Cerebral cortex (tissue), 2 donors: ENCODE measurements around a stretch of chr1.

GRCh38 chr1:28748271-28748811 is 11.6 kb downstream of the YTHDF2 start:
- PRO-cap, 2 experiments: no peak in any of the 2 experiments

GRCh38 chr1:28773097-28773768 is 36.5 kb downstream of the YTHDF2 start:
- PRO-cap, 2 experiments: no peak in any of the 2 experiments

DNA sequence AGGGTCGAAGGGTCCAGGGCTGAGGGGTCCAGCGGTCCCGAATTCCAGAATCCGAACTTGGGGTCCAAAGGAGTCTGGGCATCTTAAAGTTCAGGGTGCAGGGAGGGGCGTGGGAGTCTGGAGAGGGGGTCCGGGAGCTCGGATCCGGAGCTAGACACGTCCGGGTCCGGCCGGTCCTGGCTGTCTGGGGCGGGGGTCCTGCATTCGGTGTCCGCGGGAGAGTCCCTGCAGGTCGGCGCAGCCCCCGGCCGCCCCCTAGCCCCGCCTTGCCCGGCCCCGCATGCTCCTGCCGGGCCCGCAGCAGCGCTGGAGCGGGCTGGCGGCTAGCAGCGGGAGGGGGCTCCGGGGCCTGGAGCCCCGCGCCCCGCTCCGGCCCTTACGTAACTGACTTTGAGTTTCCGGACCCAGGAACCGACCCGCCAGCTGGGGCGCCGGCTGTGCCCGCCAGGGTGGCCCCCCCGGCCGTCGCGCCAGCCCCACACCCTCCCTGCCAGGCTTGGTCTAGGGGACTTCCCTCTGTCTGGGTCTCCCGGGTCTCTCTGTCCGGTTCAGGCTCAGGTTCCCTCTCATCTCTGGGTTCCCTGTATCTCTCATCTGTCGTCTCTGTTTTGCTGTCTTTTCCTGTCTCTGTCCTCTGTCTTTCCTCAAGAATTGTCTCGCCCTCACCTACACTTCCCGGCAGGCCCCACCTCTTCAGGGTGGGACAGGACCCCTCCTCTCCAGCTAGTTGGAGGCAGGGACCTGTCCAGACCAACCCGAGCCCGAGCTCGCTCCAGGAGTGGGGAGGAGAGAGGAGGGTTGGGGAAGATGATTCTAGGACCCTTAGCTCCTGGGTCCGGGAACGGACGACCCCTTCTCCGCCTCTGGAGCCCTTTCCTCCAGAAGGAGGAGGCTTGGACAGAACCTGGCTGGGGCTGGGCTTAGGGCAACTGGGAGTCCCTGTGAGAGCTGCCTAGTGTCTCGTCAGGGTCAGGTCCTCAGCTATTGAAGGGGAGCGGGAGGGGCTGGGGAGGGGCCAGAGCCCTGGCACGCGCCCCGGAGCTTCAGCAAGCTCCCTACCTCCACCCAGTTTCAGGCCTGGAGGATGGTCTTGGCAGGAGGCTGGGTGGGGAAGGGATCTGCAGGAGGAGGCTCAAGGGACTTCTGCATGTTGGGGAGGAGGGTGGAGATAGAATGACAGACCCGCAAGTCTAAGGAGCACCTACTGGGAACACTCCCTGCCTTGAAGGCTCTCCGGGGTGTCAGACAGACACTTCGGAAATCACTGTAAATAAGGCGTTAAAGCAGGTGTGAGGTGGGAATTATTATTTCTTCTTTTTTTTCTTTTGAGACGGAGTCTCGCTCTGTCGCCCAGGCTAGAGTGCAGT is 26.6 kb upstream of the EPB41 start:
- PRO-cap, 2 experiments: peak in 1 of 2 experiments; most common minus-strand start position 392 of the sequence (in 1)

- PRO-cap, 2 experiments: no peak in any of the 2 experiments
These were observed 12.5 kb downstream of the EPB41 start for GRCh38 chr1:28926826-28927213.

DNA sequence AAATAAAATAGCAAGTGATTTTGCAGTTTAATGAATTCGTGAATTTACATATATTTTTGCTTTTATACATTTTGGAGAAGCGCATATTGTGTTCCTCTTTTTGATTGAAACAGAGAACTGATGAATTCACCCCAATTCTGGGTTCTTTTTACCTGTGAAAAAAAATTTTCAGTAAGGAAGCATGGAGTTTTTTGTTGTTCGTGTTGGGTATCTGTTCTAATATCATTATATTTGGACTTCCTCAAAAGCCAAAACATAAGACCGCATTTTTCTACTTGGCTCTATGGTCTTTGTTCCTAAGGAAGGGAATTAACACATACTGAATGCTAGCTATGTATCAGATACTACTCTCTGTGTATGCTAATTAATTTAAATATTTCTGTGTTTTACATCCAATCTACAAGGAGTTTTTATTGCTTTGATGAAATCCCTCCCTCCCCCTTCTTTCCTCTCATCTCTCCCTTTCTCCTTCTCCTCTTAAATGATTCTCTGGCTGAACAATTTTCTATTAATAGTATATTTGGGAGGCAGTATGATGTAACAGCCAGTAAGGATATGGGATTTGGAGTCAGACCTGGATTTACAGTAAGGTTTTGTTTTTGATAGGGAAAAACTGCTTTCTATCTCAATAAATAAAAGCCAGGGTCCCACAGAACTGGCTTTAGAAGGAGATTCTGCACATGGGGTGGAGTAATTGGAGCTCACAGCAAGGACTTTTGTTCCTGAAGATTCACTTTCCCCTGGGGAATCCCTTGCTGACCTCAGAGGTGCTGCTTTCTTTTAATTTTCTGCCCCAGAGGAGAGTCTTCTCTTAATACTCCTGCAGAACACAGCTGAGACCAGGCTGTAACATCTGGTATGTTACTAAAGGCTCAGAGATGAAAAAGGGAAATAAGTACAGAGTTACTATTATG is 13.1 kb downstream of the EPB41 start:
- PRO-cap, 2 experiments: no peak in any of the 2 experiments

GRCh38 chr1:28983659-28984484 is 69.5 kb downstream of the EPB41 start:
- PRO-cap, 2 experiments: no peak in any of the 2 experiments

- PRO-cap, 2 experiments: no peak in any of the 2 experiments
These were observed 17.8 kb downstream of the TMEM200B start for GRCh38 chr1:29105850-29106441.

DNA sequence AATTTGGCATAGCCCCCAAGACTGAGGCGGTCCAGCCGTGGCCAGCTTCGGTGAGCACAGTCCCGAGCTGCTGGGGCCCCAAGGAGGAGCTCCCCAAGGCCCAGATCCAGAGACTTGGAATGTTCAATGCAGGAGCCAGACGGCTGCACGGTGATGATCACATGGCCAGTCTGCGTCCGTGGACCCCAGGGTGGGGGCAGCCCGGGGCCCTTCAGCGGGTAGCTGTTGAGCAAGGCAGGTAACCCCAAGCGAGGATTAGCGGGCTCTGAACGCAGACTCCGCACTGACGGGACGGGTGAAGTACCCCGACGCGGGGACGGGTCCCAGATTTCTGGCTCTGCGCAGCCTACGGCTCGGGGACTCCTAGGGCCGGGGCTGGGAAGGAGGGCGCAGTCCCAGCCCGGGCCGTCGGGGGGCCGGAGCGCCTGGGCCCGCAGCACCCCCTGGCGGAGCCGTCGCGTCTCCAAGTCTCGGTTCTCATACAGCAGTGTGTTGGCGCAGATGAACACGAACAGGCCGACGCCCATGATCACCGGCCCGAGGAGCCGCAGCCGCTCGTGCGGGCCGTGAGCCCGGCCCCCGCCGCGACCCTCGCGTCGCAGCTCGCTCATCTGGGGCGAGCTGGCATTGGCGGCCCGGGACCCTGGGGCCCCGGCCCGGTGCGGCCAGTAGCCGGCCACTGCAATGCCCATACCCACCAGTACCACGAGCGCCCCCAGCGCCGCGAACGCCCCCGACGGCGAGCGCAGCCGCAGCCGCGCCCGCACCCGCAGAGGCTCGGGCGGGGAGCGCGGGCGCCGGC is 2.6 kb downstream of the TMEM200B start:
- PRO-cap, 2 experiments: peak in 1 of 2 experiments; most common plus-strand start position 772 of the sequence (in 1)

- PRO-cap, 2 experiments: no peak in any of the 2 experiments
These were observed 901 bp downstream of the TMEM200B start for GRCh38 chr1:29122596-29123407.

- PRO-cap, 2 experiments: peak in 1 of 2 experiments; most common plus-strand start chr1:29124947 (in 1); most common minus-strand start chr1:29124635 (in 1)
These were observed 767 bp upstream of the TMEM200B start for GRCh38 chr1:29124237-29125103.

DNA sequence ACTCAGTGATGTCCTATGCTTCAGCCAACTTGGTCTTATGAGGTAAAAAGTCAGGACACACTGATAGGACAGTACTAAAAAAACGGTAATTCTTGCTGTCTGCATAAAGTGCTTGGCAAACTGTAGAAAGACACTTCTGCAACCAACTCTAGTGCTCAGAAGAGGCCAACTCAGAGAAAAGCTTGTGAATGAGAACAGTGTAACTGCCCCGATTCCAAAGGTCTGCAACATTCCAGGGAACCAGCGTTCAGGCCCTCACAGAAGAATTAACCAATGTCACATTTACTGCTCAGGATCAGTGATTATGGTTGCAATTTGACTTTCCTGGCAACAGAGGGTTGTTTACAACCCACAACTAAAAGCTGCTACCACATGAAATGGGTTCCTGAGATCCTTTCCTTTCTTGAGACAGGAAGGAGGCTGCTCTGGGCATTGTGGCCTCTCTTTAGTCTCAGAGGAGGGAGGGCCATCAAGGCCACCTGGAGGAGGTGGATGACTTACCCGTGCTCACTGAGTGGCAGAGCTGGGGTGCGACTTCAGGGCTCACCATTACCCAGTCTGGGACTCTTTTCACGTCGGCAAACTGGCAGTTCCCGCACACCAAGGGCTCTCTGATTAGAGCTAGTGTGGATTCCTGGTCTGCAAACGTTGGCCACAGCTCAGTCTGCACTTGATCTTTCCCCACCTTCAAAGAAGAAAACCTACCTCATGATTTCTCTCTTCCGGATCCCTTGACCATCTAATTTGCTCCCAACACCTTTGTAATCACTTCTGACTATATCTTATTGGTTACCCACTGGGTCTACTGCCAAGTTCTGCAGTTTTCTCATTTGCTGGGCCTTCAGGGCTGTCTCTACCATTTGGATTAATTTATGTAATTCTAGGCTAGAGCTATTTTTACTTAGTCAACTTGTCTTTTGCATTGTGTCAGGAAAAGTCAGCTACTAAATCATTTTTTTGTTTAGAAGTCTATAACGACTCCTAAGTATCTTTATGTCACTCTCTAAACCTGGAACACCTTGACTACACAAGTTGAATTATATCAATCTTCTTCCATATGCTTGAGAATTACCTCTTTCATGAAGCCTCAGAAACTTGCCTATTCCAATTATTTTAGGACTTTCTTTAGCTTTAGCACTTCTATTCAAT is 15.1 kb downstream of the SRSF4 start:
- PRO-cap, 2 experiments: no peak in any of the 2 experiments

GRCh38 chr1:29550042-29550638 is 313.8 kb downstream of the PTPRU start:
- PRO-cap, 2 experiments: no peak in any of the 2 experiments

DNA sequence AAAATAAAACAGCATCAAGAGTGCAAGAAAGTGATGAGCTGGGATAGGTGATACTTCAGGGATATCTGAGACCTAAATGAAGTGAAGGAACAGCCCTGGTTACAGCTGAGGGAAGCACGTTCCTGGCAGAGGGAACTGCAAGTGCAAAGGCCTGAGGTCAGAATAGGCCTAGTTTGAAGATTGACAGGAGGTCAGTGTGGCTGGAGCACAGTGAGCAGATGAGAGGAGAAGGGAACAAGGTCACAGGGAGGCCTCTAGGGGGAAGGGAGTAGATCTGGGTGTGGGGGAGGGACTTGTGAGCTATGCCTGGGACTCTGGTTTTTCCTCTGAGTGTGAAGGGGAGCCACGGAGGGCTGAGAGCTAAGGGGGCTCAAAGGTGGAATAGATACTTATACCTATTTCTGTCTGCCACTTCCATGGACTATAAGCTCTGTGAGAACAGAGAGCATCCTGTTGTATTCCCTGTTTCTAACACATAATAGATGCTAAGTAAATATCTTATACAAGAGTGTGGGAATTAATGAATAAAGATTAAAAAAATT is 736.4 kb downstream of the MATN1 start:
- PRO-cap, 2 experiments: no peak in any of the 2 experiments

GRCh38 chr1:30663510-30664026 is 59.8 kb downstream of the MATN1 start:
- PRO-cap, 2 experiments: no peak in any of the 2 experiments

- PRO-cap, 2 experiments: no peak in any of the 2 experiments
These were observed 6.1 kb upstream of the MATN1 start for GRCh38 chr1:30729363-30730026.

GRCh38 chr1:30738789-30739114 is 15.4 kb upstream of the MATN1 start:
- PRO-cap, 2 experiments: no peak in any of the 2 experiments

DNA sequence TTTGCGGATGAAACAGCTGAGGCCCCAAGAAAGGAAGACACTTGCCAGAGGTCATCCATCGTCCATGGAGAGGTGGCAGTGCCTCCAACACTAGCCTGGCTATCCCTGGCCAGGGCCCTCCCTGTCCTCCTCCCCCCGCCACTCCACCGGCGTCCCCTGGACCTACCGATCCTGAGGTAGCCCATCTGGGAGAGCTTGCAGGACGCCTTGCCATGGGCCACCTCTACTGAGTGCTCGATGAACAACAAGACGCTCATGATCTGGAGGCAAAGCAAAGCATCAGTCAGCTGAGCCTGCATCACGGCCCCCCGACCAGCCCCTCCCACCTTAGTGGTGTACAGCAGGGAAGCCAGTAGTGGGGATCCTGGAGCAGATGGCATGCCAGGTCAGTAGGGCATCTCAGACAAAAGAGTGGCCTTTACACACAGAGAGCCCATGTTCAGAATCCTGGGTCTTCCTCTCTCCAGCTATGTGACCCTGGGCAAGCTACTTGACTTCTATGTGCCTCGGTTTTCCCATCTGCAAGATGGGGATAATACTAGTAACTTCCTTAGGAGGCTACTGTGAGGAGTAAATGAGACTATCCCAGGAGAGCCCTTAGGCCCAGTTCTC is 15.2 kb downstream of the LAPTM5 start:
- PRO-cap, 2 experiments: no peak in any of the 2 experiments

DNA sequence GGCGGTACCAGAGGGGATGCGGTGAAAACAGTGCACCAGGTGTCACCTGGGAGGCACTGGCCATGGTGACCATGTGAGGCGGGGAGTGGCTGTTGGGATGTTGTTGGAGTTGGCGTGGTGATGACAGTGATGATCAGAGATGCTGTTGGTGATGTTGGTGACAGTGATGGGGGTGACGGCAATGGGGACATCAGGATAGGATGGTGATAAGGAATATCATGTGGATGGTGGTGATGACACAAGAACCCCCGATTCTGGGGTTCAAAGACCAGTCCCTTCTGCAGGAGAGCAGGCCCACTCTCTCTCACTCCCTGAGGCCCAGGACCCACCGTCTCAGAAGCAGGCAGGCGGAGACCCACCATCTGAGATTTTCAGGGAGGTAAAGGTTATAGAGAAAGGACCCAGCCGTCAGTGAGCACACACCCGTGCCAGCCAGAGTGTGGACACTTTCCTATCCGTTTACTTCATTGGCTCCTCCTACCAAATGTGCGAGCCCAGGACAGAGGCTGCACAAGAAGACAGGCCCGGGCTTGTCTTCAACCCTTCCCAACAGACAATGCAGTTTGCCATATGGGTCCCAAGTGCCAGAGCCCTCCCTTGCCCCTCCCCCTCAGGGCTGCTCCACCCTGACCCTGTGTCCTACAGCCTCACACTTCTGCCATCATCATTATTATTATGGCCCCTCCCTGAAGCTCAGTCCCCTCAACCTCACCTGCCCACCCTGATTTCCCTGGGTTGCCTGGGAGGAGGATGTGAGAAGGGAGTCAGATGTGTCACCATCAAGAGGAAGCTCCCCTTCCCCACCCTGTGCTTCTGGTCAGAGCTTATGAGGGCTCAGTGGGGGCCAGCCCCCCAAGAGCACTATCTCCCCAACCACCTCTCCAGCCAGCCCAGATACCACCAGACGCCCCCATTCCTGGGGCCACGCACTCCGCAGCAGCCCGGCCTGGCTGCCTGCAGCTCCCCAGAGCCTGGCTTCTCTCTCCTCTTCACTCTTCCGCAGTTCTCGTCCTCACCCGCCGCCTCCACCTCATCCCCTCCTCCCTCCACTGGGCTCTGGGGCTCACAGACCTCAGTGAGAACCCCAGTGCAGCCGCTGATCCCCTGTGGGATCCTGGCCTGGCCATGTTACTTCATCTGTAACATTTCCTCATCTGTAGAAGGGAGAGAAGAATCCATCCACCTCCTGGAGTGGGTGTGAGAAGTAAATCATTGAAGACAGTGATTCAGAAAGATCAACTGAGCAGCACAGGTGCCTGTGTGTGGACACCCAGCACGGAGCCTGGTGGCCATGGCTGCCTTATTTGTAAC is 9.4 kb downstream of the LAPTM5 start:
- PRO-cap, 2 experiments: peak in 1 of 2 experiments; most common minus-strand start position 469 of the sequence (in 1)

- PRO-cap, 2 experiments: no peak in any of the 2 experiments
These were observed 2.4 kb upstream of the LAPTM5 start for GRCh38 chr1:30759767-30760481.

- PRO-cap, 2 experiments: no peak in any of the 2 experiments
These were observed 22.7 kb upstream of the LAPTM5 start for GRCh38 chr1:30780337-30780621.